Measurements from ENCODE around the gene TNIP1.

- RRBS = 1% methylated on average over 43 of the region's 109 CpGs
Measured at GRCh38 chr5:151080408-151081725, at the start of gene TNIP1. Gene TNIP1 (minus strand): TSS chr5:151081034.

DNA sequence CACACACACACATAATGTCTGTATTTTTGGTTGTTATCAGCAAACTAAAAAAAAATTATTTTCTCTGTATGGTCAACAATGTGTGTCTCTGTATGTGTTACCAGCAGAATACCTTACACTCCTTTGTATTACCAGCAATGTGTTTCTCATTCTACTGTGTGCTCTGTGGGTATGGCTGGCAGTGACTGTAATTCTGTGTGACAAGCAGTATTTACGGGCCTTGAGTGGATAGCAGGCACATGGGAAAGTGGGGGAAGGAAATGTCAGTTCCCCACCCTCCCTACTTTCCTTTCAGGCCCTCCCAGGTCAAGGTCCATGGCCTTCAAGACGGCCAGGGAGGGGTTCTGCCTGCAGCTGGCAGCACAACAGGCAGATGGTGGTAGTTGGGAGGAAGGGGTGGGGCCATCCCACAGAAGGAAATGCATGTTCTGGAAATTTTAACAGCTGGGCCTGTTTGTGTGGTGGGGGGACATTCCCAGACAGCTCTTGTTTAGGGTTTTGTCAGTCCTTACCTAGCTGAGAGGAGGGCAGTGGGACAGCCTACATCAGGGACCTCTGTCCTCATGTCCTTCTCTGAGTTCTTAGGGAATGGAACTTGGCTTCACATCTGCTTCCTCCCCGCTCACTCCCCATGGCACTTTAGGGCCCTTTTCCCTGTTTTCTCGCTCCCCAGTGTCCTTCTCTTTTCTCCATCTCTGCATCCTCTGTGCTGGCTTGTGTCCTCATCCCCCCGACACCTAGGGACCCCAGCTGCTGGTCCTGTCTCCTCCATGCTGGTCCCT lies 14.6 kb upstream of the TNIP1 start:
- RRBS = no CpG with 5 or more reads among the region's 5 CpGs

GRCh38 chr5:151177732-151178547 lies 20.4 kb upstream of the ANXA6 start:
- RRBS = no CpG with 5 or more reads among the region's 6 CpGs

- RRBS = no CpG with 5 or more reads among the region's 3 CpGs
Measured at GRCh38 chr5:151195669-151196121, 28.2 kb downstream of the CCDC69 start.

GRCh38 chr5:151213633-151214596 lies 10.0 kb downstream of the CCDC69 start:
- RRBS = no CpG with 5 or more reads among the region's 9 CpGs

DNA sequence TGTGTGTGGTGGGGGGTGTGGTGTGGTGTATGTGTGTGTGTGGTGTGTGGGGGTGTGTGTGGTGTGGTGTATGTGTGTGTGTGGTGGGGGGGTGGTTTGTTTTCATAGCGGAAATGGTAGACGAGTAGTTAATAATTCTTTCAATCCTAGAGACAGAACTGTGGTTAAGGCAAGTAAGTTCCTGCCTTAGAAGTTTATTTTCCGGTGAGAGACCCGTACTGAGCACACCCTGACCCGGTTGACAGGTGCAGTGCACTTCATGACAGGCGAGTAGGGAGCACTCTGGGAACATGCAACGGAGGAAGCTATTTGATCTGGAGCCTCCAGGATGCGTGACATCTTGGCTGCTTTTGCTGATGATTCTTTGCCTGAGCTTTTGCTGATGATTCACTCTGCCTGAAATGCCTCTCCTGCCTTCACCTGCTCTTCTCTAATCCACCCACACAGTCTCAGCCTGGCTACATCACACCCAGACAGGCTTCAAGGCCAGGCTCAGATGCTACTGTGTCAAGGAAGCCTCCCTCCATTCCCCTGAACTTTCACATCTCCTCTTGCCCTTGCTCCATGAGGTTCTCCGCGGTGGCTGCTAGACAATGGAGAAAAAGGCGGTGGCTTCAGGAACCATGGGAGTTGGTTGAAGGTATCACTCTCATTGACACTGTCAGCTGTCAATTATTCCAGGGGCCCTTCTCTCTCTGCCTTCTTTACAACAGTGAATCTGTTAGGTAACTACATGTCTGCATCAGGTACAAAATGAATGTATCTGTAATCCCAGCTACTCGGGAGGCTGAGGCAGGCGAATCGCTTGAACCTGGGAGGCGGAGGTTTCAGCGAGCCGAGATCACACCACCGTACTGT lies 22.0 kb upstream of the FAT2 start:
- RRBS = no CpG with 5 or more reads among the region's 18 CpGs

DNA sequence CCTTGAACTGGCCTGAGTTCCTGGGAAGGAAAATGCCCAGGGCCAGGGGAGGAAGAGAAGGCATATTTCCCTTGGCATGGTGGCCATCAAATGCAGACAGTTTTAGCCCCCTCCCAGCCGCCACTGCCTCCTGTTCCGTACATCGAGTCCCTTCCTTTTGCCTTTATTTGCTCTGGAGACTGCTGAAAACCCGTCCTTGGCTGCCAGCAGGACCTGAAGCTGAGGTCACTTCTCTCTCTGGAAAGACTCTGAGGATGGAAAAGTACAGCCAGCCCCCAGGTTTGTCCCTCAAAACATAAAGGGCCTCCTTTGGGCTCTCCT lies 7.3 kb downstream of the SPARC start:
- RRBS = no CpG with 5 or more reads among the region's 4 CpGs

GRCh38 chr5:151772938-151773213 lies 1.1 kb downstream of the G3BP1 start:
- RRBS = no CpG with 5 or more reads among the region's 9 CpGs

DNA sequence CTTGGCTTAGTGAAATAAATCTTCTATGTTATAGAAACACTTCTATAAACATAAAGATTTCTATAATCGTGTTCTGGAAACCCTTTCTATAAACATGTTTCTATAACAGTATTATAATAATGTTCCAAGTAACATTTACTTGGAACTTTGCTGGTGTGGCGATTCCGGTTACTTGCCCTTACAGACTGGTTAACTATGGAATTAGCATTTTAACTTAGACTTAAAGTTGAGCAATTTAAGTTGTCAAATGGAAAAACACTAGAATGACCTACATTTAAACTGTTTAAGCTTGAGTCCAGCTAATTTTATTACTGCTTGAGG lies 1.8 kb downstream of the G3BP1 start:
- RRBS = no CpG with 5 or more reads among the region's 3 CpGs

- RRBS = no CpG with 5 or more reads among the region's 12 CpGs
Measured at GRCh38 chr5:152207221-152207517, 197.9 kb downstream of the NMUR2 start.

GRCh38 chr5:152953856-152954310 lies 536.6 kb upstream of the GRIA1 start:
- RRBS = no CpG with 5 or more reads among the region's 5 CpGs

DNA sequence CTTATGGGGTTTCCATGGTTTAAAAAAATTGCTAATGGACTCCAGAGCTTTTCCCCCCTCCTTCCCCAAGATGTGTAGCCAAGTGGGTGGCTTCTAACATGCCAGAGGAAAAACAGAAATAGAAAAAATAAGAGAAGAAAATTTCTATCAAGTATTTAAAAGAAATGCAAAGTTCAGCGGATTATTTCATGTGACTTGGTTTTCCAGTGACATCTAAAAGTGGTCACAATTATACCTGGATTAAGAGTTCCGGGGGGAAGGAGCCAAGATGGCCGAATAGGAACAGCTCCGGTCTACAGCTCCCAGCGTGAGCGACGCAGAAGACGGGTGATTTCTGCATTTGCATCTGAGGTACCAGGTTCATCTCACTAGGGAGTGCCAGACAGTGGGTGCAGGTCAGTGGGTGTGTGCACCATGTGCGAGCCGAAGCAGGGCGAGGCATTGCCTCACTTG lies 165.4 kb upstream of the GRIA1 start:
- RRBS = no CpG with 5 or more reads among the region's 11 CpGs

DNA sequence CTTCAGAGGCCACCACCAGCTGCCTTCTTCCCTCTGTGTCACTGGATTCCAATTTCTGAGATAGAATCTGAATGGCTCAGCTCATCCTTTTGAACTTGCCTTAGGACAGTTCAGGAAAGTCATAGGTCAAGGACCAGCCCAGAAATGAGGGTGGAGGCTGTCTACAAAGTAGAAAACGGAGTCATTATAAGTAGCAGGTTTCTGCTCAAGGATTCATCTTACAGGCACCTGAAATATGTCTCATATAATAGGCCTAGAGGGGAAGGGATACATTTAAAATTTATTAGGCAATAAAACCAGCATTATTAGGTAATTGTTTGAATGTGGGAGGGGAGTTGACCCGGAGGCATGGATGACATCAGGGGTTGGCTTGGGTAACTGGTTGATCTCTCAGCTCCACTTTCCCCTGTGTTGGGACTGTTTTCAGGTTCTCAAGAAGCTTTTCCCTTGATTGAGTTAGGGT lies 11.9 kb upstream of the GALNT10 start:
- RRBS = no CpG with 5 or more reads among the region's 2 CpGs

- RRBS = no CpG with 5 or more reads among the region's 6 CpGs
Measured at GRCh38 chr5:154373879-154374327, 71.9 kb upstream of the SAP30L start.

DNA sequence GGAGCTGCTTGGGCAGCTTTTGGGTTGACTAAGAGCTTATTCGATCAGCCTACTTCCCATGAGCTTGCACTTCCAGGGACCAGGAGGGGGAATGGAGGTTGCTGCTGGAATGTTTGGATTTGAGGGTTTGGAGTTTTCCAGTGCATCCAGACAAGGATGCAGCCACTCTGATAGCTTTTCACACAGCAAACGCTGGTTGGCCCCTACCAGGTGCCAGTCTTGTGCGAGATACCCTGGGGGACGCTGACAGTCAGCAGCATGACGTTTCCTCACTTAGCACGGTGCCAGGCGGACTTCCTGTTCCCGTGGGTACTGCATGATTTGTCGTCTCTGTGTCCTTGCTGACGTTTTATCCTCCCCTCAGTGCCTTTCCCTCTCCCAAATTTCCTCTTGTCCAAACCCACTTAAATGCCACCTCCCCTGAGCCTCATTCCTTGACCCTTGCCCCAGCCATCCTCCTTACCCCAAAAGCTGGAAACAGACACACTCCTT lies 60.7 kb upstream of the SAP30L start:
- RRBS = no CpG with 5 or more reads among the region's 10 CpGs

DNA sequence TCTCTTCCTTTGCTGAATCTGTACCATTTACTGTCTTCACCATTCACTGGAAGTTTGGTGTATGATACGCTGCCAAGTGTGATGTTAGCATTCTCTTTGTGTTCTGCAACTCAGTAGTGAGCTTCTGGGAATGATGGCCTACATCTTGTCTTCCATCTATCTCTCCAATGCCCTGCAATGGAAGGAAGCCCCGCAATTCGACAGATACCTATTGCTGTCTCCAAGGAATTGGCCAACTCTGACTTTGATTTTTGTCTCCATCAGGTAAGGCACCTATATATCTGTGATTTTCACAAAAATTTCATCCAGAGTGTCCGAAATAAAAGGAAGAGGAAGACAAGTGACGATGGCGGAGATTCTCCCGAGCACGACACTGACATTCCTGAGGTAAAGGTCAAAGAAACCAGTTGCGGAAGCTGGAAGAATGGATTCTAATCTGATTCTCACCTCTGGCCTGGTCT lies 5.1 kb downstream of the SAP30L start:
- RRBS = no CpG with 5 or more reads among the region's 9 CpGs

DNA sequence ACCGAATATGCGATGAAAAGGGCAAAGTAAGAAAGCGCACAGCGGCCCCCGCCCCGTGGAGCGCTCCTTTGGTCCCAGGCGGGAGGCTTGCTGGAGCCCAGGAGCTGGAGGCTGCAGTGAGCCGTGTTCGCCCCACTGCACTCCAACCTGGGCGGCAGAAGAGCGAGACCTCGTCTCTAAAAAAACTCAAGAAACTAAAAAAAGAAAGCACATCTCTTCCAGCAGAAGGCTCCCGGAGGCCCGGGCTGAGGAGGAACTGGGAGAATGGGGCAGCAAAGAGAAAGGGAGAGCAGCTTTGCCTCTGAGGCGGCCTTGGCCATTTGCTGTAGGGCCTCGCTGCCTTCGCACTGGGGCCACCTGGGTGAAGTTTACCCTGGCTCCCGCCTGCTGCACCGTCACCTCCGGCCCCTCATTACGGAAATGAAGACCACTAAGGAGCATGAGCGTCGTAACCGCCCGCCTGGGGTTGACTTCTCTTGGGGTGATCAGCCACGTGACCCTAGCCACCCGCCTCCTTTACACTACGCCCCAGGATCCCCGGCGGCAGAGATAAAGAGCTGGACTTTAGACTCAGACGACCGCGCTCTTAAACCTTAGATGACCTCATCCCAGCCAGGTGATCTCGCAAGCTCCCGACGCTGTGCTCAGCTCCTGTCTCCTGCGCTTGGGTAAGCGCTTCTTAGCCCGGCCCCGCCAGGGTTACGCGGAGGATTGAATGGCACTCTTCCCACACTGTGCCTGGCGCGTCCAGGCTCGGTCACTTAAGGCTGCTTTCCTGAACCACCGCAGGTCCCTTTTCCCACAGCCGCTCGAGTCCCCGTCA lies 108.1 kb upstream of the LARP1 start:
- RRBS = no CpG with 5 or more reads among the region's 50 CpGs

DNA sequence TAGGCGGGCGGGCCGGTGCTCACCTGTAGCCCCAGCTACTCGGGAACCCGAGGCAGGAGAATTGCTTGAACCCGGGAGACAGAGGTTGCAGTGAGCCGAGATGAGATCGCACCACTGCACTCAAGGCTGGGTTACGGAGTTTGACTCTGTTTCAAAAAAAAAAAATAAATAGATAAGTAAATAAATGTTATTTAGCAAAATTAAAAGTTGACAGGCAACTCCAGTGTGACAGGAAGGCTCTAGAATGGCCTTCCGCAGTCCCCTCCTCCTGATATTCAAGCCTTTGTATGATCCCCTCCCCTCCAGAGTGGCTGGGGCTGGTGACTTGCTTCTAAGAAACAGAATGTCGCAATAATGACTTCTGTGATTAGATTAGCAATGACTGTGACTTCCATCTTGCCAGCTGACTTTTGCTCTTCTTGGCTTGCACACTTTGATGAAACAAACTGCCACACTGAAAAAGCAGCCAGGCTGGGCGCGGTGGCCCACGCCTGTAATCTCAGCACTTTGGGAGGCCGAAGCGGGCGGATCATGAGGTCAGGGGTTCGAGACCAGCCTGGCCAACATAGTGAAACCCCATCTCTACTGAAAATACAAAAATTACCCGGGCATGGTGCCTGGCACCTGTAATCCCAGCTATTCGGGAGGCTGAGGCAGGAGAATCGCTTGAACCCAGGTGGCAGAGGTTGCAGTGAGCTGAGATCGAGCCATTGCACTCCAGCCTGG lies 106.5 kb upstream of the LARP1 start:
- RRBS = 95% methylated on average over 2 of the region's 22 CpGs

DNA sequence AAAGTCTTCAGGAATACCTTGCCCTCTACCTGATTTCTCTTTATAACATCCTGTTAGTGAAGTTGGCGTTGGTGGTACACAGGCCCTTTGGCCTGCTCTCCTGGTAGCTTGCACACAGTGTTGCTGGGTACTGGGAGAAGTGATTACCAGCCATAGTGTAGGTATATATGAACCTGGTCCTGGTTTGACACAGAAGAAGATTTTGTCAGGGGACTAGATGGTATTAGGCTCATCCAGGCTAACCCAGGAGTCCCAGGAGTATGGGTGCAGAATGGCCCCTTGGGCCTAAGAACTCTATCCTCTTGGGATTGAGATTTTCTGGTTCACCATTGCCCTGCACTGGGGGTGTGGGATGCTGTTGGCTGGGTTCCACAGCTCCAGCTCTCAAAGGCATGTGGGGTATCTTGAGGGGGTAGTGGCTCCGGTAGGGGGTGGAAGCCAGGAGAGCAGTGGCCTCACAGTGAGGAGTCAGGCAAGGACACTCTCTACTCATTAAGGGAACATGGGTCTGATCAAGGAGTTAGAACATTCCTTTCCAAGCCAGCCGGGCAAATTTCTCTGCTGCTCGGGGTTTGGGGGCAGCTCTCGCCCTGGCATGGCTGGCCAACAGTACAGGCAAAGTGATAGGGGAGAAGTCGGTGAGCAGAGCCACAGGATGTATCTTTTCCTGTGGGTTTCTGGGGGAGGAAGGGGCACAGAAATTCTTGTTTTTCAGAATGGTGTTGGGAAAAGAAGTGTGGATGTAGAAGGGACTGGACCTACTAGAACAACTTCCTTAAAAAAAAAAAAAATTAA lies 33.0 kb downstream of the LARP1 start:
- RRBS = no CpG with 5 or more reads among the region's 6 CpGs

- RRBS = no CpG with 5 or more reads among the region's 8 CpGs
Measured at GRCh38 chr5:154818272-154819478, 31.7 kb downstream of the FAXDC2 start.

All from GM12892 (cell line).